NB4 (cell line): ENCODE measurements around a stretch of chr4.

GRCh38 chr4:151184462-151185046 is 85.1 kb downstream of the RPS3A start:
- RRBS: no CpG with 5 or more reads among the region's 4 CpGs

DNA sequence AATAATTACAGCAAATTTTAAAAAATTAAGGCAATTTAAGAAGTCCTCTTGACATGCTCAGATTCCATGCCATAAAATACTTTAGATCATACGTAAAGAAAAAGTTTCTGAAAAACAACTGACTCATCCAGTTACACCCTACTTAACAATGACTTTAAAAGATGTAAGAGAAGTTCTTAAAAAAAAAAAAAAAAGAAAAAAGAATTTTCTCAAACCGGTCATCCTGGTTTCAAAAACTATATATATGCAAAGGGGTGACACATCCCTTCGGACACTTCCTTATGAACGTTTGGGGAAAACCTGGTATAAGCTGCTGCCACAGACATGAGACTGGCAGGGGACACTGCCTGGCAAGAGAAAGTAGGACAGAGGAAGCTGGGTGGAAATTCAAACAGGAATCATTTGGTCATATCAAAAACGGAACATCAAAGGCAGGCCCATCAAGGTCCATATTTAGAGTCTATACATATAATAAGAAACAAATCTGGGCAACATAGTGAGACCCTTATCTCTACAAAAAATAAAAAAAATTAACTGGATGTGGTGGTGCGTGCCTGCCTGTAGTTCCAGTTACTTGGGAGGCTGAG is 81.1 kb upstream of the PRSS48 start:
- RRBS: no CpG with 5 or more reads among the region's 6 CpGs

- RRBS: no CpG with 5 or more reads among the region's 4 CpGs
Observed at GRCh38 chr4:151206560-151207154, 70.3 kb upstream of the PRSS48 start.

- RRBS: 53% methylated on average over 23 of the region's 64 CpGs
Observed at GRCh38 chr4:151324631-151325399, 590 bp downstream of the SH3D19 start.

GRCh38 chr4:151602414-151602770 is 158.4 kb downstream of the GATB start:
- RRBS: no CpG with 5 or more reads among the region's 5 CpGs

DNA sequence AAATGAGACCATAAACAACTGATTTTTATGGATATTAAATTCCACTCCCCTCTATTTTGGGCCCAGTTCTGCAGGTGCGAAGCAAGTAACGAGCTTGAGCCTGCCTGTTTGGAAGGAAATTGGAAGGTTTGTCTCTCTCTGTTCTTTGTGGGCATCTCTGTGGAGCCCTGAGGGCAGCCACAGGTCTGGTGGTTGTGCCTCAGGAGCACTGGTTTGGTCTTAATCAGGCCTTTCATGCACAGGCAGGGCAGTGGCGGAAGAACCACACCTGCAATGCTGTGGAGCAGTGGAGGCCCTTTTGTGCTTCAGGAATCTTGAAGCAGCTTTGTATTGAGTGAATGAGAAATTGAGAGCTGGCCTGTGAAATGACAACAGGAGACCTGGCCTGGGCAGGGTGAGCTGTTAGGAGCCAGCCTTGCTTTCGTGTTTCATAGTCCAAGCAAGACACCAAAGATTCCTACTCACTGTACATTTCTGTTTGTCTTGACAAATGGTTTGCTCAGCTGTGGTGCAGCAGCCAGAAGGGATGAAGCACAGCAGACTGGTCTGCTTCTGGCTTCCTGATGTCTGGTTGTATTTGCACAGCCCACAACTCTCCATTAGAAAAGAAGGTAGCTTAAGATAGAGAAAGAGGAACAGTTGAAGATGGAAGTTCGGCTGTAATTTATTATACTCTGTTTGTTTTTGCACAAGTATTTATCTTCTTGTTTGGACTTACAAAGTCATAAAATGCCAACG is 96.6 kb downstream of the GATB start:
- RRBS: no CpG with 5 or more reads among the region's 6 CpGs

DNA sequence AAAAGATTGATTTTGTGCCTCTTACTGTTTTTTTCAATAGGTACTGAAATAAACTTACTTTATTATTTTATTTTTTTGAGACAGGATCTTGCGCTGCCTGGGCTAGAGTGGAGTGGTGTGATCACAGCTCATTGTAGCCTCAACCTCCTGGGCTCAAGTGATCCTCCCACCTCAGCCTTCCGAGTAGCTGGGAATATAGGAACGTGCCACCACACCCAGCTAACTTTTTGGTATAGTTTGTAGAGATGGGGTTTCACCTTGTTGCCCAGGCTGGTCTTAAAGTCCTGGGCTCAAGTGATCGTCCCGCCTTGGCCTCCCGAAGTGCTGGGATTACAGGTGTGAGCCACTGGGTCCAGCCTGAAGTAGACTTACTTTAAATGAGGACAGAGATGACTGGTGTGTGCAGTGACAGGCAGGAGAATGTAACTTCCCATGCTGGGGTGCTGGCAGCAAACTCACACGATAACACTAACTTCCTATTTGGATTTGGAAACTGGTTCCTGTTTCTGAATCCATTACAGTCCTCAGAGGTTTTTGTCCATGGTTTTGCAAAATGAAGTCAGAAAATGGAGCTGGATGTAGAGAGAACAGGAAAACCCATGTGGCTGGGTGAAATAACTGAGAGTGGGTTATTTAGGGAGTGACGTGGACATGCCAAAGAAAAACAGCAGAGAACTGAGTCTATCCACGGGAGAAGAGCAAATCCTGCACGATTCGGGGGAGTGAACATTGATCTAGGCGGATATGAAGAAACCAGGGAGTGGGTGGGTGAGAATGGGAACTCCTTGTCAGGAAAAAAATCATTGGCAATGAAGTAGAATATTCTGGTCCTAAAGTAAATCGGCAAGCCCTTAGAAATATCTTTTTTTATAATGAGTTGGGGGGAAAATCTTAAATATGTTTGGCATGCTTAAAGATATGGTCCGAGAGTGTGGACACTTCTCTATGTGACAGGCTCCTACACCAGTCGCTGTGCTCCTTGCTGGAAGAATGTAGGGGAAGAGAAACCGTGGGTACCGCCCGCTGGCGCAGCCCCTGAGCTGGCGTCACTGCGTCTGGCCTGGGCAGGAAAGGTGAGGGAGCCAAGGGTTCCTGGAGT is 95.5 kb downstream of the GATB start:
- RRBS: no CpG with 5 or more reads among the region's 21 CpGs

GRCh38 chr4:151667991-151668611 is 92.7 kb downstream of the GATB start:
- RRBS: no CpG with 5 or more reads among the region's 4 CpGs

- RRBS: no CpG with 5 or more reads among the region's 5 CpGs
Observed at GRCh38 chr4:151964993-151965444, 204.2 kb upstream of the GATB start.

DNA sequence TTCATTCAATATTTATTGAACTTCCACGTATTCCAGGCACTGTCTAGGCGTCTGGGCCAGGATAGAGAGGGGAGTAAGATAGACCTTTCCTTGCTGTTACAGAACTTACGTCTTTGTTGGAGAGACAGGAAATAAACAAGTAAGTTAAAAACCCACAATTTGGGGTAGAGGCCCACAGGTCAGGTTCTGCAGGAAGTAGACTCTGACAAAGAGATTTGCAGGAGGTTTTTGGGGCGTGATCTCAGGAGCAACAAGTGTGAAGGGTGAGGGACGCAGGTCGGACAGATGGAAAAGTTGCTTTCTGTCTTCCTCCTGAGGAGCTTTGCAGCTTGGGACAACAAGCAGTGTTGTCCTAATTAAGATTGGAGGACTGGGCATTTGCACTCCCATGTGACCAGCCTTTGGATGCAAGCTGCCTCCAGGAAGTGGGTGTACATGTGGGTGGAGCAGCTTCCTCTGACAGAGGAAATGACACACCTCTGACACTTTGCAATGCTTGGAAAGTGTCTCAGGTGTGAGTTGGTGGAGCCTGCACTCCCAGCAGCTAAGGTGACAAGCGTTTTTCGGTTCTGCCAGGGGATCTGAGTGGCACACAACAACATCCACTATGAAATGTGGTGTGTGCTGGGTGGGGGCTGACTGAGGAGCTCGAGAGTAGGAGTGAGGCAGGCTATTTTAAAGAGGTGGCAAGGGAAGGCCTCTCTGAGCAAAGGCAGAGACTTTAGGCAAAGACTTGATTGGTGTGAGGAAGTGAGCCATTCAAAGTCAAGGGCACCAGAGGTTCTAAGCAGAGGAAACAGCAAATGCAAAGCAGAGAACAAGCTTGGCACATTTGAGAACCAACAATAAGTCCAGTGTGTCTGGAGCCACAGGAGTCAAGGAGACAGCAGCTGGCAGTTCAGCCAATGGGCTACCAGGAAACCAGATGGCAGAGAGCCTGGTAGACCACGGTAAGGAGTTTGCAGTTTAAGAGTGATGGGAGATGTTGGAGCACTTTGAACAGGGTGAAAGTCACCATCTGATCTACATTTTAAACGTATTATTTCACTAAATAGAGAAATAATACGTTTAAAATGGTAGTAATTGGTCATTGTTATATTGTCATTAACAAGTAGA is 339.8 kb upstream of the GATB start:
- RRBS: no CpG with 5 or more reads among the region's 12 CpGs

DNA sequence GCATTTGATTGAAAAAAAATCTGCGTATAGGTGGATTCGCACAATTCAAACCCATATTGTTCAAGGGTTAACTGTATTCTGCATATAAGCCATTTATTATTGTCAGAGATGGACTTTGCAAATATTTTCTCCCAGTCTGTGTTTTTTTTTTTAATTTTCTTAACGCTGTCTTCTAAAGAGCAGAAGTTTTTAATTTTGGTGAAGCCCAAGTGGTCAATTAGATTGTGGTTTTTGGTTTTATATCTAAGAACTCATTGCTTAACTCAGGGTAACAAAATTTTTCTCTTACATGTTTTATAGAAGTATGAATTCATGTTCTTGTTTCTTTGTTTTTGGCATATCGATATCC is 360.3 kb upstream of the GATB start:
- RRBS: no CpG with 5 or more reads among the region's 4 CpGs

DNA sequence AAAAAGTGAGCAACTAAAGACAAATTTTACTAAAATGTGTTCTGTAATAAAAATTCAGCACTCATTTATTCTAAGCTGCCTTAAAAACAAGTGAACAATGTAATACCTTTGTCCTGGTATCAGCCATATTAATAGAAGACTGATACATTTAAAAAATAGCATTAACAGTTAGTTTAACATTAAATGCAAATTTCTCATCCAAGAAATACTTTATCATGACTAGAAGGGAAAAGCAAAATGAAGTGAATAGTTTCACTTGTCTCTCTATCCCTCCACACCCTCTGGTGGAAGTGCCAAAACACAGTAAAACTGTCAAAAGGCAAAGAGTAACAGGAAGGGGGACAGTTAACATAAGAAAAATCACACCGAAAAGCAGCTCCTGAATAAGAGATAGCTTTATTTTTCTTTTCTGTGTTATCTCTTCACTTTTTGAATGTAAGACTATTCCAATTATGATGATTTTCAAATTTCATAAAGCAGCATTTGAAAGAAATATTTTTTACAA is 187.3 kb downstream of the FBXW7 start:
- RRBS: no CpG with 5 or more reads among the region's 1 CpG

DNA sequence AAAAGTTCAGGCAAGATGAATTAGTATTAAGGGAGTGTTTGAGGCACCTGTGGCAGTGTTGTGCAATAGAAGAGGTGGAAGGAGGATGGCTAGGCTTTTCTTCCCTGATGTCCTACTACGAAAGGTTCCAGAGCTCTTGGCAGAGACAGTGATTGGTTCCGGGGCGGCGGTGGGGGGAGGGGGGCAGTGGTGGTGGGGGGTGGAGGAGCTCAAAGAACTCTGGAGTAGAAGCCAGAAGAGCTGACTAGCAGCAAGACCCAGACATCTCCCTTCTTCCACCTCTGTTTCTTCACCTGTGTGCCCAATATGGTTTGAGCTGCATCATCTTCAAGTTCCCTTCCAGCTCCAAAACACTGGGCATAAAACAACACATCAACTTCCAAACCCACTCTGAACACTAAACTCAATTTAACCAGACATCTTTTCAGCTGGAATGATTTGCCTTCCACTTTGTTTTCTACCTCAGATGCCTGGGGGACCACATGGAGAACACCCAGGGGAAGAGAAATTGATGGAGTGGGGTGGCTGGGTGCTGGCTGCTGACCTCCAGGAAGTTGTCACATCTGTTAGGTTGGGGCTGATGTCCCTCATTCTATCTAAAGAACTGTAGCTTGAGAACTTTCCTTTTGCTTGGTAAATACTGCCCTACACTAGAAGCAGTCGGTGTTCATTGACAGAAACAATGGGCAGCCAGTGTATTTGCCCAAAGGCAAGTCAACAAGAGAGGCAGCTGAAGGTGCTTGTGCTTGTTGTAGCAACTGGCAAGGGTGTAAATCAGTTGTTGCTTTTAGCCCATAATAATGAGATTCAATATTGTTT is 1.2 kb downstream of the TMEM154 start:
- RRBS: no CpG with 5 or more reads among the region's 5 CpGs

GRCh38 chr4:152719741-152720490 is 40.1 kb upstream of the TMEM154 start:
- RRBS: over 99% methylated on average over 5 of the region's 24 CpGs

GRCh38 chr4:153064339-153065878 is 128.8 kb downstream of the FHDC1 start:
- RRBS: no CpG with 5 or more reads among the region's 31 CpGs

DNA sequence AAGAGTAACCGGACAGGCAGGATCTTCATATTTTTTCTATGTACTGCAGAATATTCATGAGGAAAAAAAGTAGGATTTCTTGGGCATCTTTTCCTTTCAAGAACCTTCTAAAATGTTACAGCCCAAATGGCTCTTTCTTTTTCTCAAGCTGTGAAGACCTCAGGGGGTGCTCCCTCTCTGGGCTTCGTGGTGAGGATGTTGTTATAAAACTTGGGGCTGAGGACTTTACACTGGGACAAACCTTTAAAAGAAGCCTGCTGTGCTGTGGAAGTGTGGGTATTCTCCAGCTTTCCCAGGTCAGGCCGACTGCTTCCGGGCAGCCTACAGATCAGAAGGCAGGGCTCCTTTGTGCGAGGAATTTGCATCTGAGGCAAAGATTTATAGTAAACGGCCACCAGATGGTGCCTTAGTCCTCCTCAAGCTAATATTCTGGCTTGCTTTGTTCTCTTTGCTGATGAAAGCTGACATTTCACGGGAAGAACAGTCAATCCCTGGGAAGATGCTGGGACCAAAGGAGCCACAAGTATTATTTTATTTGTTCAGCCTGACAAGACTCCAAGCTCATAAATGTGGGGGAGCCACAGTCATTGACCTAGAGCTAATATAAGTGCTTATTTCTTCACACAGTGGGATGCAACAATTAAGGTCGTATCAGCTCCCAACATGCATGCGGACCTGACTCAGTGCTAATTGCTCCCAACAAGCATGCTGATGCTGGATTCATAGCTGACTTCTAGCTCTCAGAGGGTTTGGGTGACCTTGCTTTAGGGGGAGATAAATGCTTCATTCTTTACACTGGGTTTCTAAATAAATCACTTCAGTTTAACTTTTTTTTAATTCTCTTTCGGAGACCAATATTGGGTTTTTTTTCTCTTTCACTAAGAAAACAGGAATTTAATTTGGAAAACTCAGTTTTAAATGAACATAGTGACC is 120.8 kb upstream of the TRIM2 start:
- RRBS: no CpG with 5 or more reads among the region's 10 CpGs

GRCh38 chr4:153114651-153115506 is 89.4 kb upstream of the TRIM2 start:
- RRBS: no CpG with 5 or more reads among the region's 16 CpGs

DNA sequence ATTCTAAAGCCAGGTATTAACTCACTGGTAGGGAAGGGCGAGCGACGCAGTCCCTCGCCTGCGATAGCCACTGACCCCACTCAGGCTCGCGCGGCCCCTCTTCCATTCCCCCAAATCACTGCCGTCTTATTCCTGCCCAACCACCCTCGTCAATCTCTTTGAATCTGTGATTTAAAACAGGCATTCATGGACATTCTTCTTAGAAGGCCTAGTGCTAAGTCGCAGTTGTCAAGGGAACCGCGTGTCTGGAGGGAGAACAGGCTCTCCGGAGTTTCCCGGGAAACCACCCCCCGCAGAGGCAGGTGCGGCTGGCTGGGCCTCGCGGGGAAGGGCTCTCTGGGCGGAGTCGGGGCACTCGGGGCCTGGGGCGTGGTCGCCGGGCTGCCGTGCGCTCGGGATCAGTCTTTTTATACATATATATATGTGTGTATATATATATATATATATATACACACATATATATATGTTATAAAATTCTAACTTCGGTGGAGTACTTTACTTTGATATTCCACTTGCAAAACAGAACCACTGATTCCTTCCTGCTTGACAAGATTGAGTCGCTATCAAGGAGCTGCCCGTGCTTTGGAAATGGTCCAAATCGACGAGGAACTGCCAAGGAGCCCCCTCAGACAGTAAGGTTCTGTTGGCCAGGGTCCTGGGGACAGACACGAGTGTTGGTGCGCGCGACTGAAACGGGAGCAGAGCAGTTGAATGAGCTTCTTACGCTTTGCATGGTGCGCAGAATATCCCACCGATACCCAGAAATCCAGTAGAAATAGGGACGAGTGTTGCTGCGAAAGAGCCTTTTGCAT is 52.1 kb upstream of the TRIM2 start:
- RRBS: 5% methylated on average over 8 of the region's 43 CpGs

DNA sequence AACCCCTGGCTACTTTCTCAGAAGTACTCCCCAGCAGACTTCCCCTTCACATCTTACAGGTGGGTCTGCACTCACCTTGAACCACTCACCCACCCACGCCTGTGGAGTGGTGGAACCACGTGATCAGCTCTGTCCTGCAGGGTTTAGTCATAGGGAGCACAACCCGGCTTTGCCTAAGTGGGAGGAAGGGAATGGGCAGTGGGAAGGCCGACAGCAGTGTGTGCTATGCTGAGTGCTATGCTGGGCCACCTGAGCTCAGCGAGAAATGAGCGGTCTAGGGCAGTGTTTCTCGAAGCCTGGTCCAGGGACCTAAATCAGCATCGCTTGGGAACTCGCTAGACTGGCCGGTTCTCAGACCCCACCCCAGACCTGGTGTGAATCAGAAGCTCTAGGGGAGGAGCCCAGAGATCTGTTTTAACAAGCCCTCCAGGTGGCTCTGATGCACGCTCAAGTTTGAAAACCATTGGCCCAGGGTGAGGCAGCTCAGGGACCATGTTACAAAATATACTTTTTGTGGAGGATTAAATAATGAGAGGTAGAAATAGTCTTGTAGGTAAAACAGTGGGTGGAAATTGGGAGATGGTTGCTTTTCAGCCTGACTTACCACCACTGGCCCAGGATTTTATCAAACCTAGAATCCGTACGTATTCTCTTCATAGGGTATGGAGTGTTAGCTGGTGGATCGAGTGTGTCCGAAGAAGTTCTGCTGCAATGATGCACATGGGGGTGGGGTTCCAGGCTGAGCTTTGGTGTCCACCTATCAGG is 20.7 kb downstream of the TMEM131L start:
- RRBS: no CpG with 5 or more reads among the region's 15 CpGs

GRCh38 chr4:153497076-153497663 is 31.0 kb downstream of the TMEM131L start:
- RRBS: no CpG with 5 or more reads among the region's 7 CpGs